BJ (cell line): ENCODE measurements around a stretch of chr16.

GRCh38 chr16:84787207-84787804 is 32.5 kb upstream of the CRISPLD2 start:
- CAGE, long polyA plus RNA, result no peak
- RRBS, result no CpG with 5 or more reads among the region's 7 CpGs

GRCh38 chr16:84830647-84831342 is 11.0 kb downstream of the CRISPLD2 start:
- CAGE, long polyA plus RNA, result no peak
- RRBS, result 100% methylated on average over 2 of the region's 12 CpGs

- CAGE, long polyA plus RNA, result no peak
- RRBS, result no CpG with 5 or more reads among the region's 27 CpGs
Measured at GRCh38 chr16:84868954-84869792, 49.4 kb downstream of the CRISPLD2 start.

- CAGE, long polyA plus RNA, result no peak
- RRBS, result 94% methylated on average over 2 of the region's 8 CpGs
Measured at GRCh38 chr16:84985214-84985718, 26.1 kb downstream of the ZDHHC7 start.

DNA sequence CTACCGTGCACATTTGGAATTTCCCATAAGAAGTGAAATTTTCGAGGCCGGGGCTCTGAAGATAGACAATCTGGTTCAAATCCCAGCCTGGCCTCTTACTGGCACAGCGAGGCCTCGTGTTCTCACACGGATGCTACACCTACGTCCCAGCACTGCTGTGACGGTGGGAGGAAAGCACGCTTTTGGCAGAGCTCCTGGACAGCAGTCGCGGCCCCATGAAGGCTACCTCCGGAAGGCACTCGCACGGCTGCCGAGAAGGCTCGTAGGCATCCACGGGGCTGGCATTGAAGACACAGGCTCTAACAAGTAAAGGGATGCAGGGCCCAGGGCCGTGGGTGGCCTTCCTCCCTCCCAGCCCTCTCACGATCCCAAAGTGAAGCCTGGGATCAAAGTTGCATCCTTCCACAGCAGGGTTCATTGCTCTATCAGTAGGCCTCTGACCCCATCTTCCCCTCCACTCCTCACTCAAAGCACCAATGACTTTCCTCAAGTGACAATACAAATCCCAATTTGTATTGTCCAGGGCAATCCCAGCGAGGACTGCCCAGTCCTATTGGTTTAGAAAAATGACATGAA is 25.0 kb downstream of the ZDHHC7 start:
- CAGE, long polyA plus RNA, result no peak
- RRBS, result no CpG with 5 or more reads among the region's 20 CpGs

GRCh38 chr16:85130199-85130708 is 18.0 kb upstream of the CIBAR2 start:
- CAGE, long polyA plus RNA, result no peak
- RRBS, result 0% methylated on average over 1 of the region's 9 CpGs

DNA sequence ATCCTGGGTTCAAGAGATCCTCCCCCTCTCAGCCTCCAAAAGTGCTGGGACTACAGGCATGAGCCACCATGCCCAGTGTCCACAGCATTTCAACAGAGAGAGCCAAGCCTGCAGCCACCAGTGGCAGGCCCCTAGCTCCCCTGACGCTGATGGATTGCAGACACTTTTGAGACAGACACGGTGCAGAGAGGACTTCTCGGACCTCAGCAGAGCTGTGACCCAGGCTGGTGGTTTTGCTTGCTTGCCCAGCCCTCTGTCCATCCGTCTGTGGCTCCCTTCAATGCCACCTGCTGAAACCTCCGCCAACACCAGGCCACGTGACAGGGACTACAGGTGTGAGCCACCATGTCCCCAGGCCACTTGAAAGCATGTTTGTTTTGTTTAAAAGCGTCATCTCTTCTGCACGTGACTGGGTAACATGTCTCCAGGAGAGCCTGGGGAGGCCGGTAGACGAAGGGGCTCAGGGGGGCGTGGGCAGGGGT is 26.3 kb upstream of the CIBAR2 start:
- CAGE, long polyA plus RNA, result no peak
- RRBS, result no CpG with 5 or more reads among the region's 11 CpGs

DNA sequence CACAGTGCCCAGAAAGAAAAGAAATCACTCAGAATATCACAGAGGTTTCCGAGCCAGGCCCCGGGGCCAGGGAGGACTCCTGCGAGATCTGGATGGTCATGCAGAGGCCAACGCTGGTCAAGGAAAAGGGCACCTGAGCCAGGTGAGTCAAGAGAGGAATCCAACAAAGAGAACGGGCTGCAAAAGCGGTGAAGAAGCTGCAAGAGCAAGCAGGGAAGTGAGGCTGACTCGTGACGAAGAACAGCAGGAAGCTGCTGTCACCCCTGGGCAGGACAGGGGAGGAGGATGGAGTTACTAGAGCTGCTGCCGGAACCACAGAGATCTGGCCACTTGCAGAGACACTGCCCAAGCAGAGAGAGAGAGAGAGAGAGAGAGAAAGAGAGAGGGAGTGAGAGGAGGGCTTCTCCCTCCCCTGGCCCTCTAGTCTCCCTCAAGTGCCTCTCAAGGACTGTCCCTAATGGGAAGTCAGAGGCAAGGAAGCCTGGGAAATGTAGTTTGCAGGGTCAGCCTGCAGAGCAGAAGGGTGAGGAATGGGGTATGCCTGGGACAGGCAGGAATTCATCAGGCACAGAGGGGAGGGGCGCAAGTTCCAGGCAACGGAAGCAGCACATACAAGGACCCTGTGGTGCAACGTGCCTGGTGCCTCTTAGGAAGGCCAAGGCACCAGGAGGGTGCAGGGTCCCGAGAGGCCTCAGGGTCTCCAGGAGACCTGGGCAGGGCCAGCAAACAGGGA is 45.6 kb upstream of the CIBAR2 start:
- CAGE, long polyA plus RNA, result no peak
- RRBS, result no CpG with 5 or more reads among the region's 13 CpGs

GRCh38 chr16:85168568-85169135 is 56.4 kb upstream of the CIBAR2 start:
- CAGE, long polyA plus RNA, result no peak
- RRBS, result 3% methylated on average over 8 of the region's 48 CpGs

DNA sequence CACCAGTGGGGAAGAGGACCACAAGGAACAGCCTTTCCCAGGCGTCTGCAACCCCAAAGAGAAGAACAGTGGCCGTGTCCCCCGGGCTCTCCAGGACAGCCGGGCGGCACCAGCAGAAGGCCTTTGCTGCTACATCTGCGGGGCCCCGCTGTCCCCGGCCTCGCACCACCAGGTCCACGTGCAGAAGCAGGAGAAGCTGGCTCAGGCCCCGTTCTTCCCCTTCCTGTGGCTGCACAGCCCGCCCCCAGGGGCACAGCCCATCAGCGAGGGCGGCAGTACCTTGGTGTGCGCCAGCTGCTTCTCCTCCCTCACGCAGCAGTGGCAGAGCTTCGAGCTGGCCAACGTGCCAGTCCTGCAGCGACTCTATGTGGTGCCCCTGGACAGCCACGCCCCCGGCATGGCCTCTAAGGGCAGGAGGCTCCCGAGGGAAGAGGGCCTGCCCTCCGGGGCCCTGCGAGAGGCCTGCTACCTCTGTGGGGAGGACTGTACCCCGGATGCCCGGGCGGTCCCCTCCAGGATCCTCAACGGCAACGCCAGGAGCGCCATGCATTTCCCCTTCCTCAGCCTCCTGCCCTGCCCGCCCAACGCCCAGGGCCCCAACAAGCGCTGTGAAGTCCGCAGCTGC is 58.3 kb upstream of the CIBAR2 start:
- CAGE, long polyA plus RNA, result no peak
- RRBS, result 87% methylated on average over 10 of the region's 34 CpGs

GRCh38 chr16:85193017-85193270 is 80.7 kb upstream of the CIBAR2 start:
- CAGE, long polyA plus RNA, result no peak
- RRBS, result no CpG with 5 or more reads among the region's 7 CpGs

GRCh38 chr16:85206712-85207277 is 94.5 kb upstream of the CIBAR2 start:
- CAGE, long polyA plus RNA, result no peak
- RRBS, result 13% methylated on average over 5 of the region's 21 CpGs

GRCh38 chr16:85235709-85236349 is 123.6 kb upstream of the CIBAR2 start:
- CAGE, long polyA plus RNA, result no peak
- RRBS, result 1% methylated on average over 24 of the region's 51 CpGs

GRCh38 chr16:85360138-85361308 is 248.3 kb upstream of the CIBAR2 start:
- CAGE, long polyA plus RNA, result no peak
- RRBS, result 85% methylated on average over 4 of the region's 44 CpGs

- CAGE, long polyA plus RNA, result no peak
- RRBS, result 4% methylated on average over 3 of the region's 31 CpGs
Measured at GRCh38 chr16:85395357-85396590, 217.3 kb upstream of the GSE1 start.

- CAGE, long polyA plus RNA, result no peak
- RRBS, result 80% methylated on average over 5 of the region's 28 CpGs
Measured at GRCh38 chr16:85464422-85465259, 148.5 kb upstream of the GSE1 start.

- CAGE, long polyA plus RNA, result no peak
- RRBS, result 77% methylated on average over 4 of the region's 6 CpGs
Measured at GRCh38 chr16:85516062-85516479, 97.1 kb upstream of the GSE1 start.

- CAGE, long polyA plus RNA, result no peak
- RRBS, result 83% methylated on average over 7 of the region's 21 CpGs
Measured at GRCh38 chr16:85520651-85521382, 92.3 kb upstream of the GSE1 start.

- CAGE, long polyA plus RNA, result no peak
- RRBS, result 65% methylated on average over 4 of the region's 19 CpGs
Measured at GRCh38 chr16:85587441-85588087, 25.6 kb upstream of the GSE1 start.

GRCh38 chr16:85590033-85590434 is 23.1 kb upstream of the GSE1 start:
- CAGE, long polyA plus RNA, result no peak
- RRBS, result no CpG with 5 or more reads among the region's 12 CpGs